Mononuclear cell (primary cell): ENCODE measurements around a stretch of chr5.

GRCh38 chr5:1324387-1325286, 20.3 kb downstream of the CLPTM1L start:
- RRBS: no CpG with 5 or more reads among the region's 35 CpGs

GRCh38 chr5:1326013-1327221, 18.5 kb downstream of the CLPTM1L start:
- RRBS: no CpG with 5 or more reads among the region's 24 CpGs

GRCh38 chr5:1336846-1337650, 7.9 kb downstream of the CLPTM1L start:
- RRBS: no CpG with 5 or more reads among the region's 27 CpGs

DNA sequence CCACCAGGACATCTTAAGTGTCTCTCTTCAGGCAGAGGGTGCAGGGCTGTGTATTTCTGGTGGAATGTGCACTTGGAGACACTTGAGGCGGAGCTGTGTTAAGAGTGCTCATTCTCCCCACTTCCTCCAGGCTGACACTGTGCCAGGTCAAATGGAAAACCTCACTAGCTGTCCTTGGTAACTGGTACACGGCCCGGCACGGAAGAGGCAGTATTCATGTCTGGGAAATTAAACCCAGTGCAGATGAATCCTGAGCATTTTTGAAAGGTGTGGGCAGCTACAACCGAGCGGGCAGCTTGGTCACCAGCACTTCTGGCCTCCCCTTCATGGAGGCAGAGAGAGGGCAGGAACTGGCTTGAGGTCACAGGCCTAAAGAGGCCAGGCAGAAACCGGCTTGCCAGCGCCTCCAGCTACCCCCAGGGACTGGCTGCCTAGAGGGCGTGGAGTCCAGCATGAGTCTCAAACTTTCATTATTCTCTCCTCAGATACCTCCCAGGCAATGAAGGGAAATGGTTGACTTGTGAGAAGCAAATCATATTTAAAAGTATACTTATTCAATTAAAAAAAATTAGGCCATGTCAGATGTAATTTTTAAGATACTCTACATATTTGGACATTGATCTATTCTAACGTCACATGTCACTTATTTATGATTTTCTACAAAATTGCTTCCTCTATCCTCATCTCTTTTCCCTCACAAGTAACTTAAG, 1.5 kb downstream of the CLPTM1L start:
- RRBS: no CpG with 5 or more reads among the region's 10 CpGs

GRCh38 chr5:1460162-1460573, 14.9 kb upstream of the SLC6A3 start:
- RRBS: no CpG with 5 or more reads among the region's 15 CpGs

- RRBS: 97% methylated on average over 7 of the region's 44 CpGs
Observed at GRCh38 chr5:1462987-1463703, 17.9 kb upstream of the SLC6A3 start.

DNA sequence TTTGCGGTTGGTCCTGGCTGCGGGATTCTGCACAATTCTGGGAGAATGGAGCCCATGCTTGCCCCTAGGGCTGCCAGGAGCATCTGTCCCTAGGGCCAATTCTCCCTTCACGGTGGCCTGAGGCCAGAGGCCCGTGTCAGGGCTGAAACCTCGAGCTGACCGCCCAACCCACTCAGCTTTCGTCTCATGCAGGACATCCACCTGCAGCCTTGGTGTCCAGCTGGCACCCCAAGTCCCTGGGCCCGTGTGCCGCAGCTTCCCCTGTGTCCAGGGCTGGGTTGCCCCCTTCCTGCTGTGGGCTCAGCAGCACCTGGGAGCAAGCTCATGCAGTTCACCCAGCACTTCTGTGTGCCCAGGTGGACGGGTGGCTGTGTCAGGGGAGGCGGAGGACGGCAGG, 39.2 kb downstream of the LPCAT1 start:
- RRBS: no CpG with 5 or more reads among the region's 12 CpGs

GRCh38 chr5:1563751-1564828, 40.3 kb upstream of the LPCAT1 start:
- RRBS: 13% methylated on average over 2 of the region's 22 CpGs

- RRBS: 9% methylated on average over 18 of the region's 101 CpGs
Observed at GRCh38 chr5:1633545-1634678, 110.2 kb upstream of the LPCAT1 start.

DNA sequence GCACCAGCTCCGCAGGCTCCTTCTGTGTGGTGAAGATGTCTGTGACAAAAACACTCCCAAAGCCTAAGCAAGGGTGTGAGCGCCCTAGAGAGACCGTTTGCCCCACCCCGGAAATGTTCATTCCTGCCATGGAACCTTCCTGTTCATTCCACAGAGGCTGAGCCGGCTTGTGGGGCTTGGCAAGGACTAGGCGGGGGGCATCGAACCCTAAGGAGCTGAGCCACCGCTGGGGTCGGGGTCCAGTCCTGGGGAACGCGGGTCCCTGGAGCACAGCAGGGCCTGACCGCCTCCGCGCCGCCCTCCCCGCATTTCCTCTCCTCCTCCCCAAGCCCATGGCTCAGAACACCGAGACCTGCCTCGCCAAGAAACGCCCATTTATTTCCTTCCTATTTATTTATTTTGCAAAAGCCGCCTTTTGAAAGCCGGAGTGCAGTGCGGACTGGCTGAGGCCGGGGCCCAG, 228.8 kb upstream of the IRX4 start:
- RRBS: 99% methylated on average over 2 of the region's 23 CpGs

DNA sequence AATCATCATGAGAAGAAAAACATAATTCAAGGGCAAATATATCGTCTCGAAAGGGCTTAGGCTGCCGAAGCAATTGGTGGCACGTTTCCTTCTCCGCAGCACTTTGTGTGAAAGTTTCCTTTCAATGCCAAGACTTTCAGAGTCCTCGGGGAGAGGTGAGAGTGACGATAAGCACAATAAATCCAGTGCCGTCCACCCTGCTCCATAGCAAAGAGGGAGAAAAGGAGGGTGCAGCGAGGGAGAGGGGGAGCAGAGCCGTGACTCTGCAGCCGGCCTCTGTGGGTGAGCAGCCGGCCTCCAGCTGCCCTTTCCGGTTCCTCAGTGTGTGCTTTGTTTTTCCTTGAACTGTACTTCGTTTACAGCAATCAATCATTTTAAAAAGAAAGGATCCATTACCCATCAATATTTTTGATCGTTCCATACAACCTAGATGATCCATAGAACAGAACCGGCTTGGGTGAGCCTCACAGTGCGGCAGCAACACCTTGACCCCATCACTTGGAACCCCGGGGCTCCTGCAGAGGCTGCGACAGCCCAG, 246.9 kb upstream of the IRX4 start:
- RRBS: 85% methylated on average over 3 of the region's 19 CpGs

DNA sequence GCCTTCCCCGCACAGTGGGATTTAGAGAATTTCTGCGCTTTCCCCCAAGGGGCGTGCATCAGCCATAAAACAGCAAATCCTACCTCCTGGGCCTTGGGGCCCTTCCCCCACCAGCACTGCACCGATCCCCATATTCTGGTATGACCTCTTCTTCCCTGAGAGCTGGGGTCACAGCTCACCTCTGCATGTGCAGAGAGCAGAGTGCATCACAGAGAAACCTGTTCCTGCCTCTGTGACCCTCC, 308.3 kb upstream of the IRX1 start:
- RRBS: no CpG with 5 or more reads among the region's 4 CpGs

DNA sequence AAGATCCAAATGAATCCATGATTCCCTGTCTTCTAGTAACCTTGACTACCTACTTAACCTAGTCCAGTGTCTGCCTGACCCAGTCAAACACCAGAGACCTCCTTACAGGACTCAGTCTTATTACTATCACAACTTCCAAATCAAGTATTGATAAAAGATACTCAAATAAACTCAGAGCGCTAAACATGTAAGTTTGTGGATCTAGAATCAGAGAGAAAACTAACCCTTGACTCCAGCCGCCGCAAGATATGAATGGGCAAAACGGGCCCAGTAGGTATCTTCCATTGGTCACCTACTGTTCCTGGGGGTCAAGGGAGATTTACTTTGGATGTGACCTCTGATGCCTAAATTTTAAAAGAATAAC, 374.4 kb upstream of the ADAMTS16 start:
- RRBS: no CpG with 5 or more reads among the region's 4 CpGs

GRCh38 chr5:4901615-4901858, 238.6 kb upstream of the ADAMTS16 start:
- RRBS: no CpG with 5 or more reads among the region's 8 CpGs

- RRBS: no CpG with 5 or more reads among the region's 7 CpGs
Observed at GRCh38 chr5:4901859-4902401, 238.2 kb upstream of the ADAMTS16 start.

GRCh38 chr5:5494412-5494809, 71.9 kb downstream of the ICE1 start:
- RRBS: 7% methylated on average over 4 of the region's 24 CpGs

- RRBS: no CpG with 5 or more reads among the region's 4 CpGs
Observed at GRCh38 chr5:5638146-5638542, 215.7 kb downstream of the ICE1 start.

GRCh38 chr5:5794889-5795601, 372.6 kb downstream of the ICE1 start:
- RRBS: no CpG with 5 or more reads among the region's 9 CpGs

GRCh38 chr5:6090138-6090430, 288.3 kb downstream of the MED10 start:
- RRBS: no CpG with 5 or more reads among the region's 4 CpGs

DNA sequence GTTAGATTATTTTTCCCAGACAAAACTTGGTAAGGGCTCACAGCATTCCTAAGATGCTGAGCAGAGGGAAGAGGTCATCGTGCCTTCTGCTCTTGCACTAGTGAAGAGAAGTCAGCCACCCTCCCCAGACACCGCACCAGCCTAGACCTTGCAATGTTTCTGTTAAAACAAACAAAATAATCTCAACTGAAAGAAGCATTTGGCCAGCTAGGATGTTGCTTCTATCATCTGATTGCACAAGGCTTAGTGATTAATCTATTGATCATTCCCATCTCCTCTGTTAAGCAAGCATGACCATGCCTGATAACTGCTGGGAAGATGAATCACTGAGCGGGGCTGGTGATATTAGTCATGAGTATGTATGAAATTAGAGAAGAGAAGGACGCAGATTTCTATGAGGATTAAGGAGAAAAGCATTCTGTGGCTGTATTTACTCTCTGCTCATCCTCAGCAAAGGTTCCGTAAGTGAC, 219.4 kb downstream of the MED10 start:
- RRBS: no CpG with 5 or more reads among the region's 5 CpGs